ENCODE measurements around a stretch of chr7.

DNA sequence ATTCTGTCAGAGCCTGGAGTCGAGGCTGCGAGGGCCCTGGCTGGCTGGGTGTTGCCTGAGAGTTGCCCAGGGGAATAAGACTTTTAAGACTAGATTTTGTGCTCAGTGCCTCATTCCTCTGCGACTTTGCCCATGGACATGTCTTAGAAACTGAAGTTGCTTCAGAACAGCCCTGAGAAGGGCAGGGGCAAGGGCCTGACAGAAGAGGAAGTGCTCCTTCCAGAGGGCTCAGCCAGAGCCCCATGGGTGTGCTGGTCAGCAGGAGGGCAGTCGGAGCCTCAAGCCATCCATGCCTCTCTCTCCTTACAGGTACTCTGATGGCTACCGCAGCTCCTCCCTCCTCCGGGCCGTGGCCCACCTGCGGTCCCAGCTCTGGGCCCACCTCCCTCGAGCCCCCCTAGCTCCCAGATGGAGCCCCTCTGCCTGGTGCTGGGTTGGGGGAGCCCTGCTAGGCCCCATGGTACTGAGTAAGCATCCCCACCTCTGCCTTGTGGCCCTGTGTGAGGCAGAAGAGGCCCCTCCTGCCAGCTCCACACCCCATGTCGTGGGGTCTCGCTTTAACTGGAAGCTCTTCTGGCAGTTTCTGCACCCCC is 5.1 kb downstream of the ABCB8 start:
- PRO-cap, 2 experiments: no peak in any of the 2 experiments
- RAMPAGE, long total RNA, 4 experiments: no peak in any of the 4 experiments

DNA sequence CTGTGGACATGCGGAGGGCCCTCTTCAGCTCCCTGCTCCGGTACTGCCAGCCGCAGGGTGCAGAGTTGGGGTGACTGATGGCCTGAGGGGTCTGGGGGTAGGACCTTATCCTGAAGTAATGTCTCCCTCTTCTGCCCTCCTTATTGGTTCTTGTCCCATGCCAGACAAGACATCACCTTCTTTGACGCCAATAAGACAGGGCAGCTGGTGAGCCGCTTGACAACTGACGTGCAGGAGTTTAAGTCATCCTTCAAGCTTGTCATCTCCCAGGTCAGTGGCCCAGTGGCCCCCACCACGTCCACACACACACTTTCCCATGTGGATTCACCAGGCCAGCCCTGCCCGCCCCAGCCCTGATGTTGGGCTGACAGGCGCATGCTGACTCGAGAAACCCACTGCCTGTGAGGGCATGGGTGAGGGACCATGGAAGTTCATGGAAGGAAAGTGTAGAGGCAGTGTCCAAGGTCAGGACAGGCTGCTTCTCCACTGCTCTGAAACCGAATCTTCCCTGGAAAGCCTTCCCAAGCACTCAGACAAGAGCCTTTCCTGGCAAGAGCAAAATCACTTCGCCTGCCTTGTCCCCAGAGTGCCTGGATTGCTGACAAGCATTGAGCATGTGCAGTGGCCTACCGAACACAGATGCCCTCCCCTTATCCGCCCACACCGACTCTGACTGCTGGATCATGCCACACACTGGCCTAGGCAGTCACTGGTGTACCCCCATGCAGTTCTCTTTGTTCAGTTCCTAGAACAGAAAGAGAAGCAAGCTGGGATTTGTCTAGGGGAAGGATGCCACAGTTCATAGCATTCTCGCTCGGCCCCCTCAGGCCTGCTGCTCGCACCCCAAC is 6.5 kb downstream of the ABCB8 start:
- PRO-cap, 2 experiments: no peak in any of the 2 experiments
- RAMPAGE, long total RNA, 4 experiments: no peak in any of the 4 experiments

GRCh38 chr7:151036922-151037436 is 8.7 kb downstream of the ABCB8 start:
- PRO-cap, 2 experiments: no peak in any of the 2 experiments
- RAMPAGE, long total RNA, 4 experiments: no peak in any of the 4 experiments

DNA sequence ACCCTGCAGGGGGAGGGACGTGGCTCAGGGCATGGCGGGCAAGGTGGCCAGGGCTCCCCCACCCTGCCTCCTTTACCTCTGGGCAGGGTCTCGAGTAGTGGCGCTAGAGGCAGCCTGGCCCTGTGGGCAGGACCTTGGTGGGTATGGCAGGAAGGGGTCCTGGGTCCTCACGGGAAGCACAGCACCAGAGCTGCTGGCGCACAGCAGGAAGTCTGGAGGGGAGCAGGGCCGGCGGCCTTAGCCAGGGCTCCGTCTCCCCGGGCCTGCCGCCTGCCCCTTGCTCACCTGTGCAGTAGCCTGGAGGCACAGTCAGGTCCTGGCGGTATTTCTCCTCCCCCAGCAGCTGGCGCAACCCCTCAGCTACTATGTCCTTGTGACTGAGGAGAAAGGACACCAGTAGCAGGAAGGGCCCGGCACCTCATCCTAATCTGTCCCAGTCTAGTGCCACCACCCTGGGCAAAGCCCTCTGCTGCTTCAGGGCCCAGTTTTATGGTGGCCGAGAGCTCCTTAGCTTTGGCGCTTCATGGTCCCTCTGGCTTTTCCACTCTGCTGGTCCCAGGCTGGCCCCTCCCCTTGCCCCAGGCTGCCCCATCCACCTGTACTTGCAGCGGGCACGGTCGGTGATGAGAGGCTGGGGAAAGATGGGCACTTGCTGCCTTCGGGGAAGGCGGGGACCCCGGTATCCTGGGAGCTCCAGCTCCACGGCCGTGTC is 3.4 kb downstream of the FASTK start:
- PRO-cap, 2 experiments: no peak in any of the 2 experiments
- RAMPAGE, long total RNA, 4 experiments: no peak in any of the 4 experiments

DNA sequence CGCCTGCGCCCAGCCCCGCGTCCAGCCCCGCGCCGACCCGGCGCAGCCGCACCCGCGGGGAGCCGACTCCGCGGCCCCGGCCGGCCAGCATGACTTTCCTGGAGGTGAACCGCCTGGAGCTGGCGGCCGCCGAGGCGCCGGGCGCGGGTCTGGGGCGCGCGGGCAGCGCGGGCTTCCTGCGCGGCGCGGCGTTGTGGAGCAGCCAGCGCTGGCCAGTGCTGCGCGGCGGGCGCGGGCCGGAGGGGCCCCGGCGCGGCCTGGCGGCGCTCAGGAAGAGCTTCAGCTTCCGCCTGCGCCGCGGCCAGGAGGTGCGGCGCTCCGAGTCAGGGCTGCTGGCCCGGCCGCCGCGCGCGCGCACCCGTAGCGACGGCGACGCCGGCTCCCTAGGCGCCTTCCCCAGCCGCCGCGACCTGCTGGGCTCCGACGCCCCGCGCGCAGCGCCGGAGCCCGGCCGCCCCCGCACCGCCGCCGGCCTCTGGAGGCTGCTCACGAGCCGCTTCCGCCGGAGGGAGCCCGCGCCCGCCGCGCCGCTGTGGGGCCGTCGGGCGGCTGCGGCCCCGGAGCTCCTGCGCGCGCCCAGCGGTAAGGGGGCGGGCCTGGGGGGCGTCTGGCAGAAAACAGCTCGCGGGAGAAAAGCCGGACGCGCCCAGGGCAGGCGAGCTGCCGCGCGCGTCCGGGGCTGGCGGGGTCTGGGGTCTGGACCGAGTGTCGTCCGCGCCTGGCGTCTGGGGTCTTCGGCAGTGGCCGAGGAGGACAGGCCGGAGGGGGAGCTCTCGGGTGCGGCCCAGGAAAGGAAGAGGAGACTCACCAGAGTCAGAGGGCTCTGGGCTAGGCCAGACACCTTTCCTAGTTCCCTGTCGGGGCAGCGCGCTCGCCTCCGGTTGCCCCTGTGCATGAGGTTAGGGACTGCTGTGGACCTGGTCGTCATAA is 29.1 kb downstream of the AGAP3 start:
- PRO-cap, 2 experiments: no peak in any of the 2 experiments
- RAMPAGE, long total RNA, 4 experiments: no peak in any of the 4 experiments

GRCh38 chr7:151137531-151138764 is 29.5 kb downstream of the GBX1 start:
- PRO-cap, 2 experiments: no peak in any of the 2 experiments
- RAMPAGE, long total RNA, 4 experiments: no peak in any of the 4 experiments

GRCh38 chr7:151235863-151237187 is 4.0 kb downstream of the CHPF2 start:
- PRO-cap, 2 experiments: no peak in any of the 2 experiments
- RAMPAGE, long total RNA, 4 experiments: no peak in any of the 4 experiments

GRCh38 chr7:151237495-151238519 is 5.5 kb downstream of the CHPF2 start:
- PRO-cap, 2 experiments: no peak in any of the 2 experiments
- RAMPAGE, long total RNA, 4 experiments: no peak in any of the 4 experiments

- PRO-cap, 2 experiments: no peak in any of the 2 experiments
- RAMPAGE, long total RNA, 4 experiments: no peak in any of the 4 experiments
Measured at GRCh38 chr7:151247940-151248493, 477 bp downstream of the SMARCD3 start.

DNA sequence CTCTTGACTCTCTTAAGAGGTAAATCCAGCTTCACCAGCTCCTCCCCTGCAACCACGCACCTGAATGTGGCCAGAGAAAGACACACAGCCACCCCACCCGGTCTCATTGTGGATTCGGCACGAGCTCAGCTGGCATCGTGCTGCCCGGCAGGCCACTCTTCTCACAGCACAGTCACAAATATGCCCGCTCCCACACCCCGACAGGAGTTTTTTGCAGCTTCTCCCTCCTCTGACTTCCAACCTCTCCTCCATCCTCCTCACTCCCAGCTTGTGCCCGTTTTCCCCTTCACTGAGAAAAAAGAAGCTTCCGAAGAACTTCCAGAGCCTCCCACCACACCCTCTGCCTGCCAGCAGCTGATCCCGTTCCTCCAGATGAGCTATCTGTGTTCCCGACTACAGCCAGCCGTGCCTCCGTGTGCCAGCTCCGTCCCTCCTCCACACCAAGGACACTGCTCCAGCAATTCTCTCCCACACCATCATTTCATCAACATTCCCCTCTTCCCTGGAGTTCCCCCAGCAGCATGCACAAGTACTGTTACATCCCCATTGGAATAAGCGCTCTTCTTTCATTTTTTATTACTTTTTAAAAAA is 8.1 kb upstream of the SMARCD3 start:
- PRO-cap, 2 experiments: no peak in any of the 2 experiments
- RAMPAGE, long total RNA, 4 experiments: no peak in any of the 4 experiments

GRCh38 chr7:151352544-151353061 is 11.0 kb downstream of the NUB1 start:
- PRO-cap, 2 experiments: no peak in any of the 2 experiments
- RAMPAGE, long total RNA, 4 experiments: start-site peak on the plus strand in 1 of 4 experiments, at chr7:151352360-151352871 at its widest, 17 reads per replicate

DNA sequence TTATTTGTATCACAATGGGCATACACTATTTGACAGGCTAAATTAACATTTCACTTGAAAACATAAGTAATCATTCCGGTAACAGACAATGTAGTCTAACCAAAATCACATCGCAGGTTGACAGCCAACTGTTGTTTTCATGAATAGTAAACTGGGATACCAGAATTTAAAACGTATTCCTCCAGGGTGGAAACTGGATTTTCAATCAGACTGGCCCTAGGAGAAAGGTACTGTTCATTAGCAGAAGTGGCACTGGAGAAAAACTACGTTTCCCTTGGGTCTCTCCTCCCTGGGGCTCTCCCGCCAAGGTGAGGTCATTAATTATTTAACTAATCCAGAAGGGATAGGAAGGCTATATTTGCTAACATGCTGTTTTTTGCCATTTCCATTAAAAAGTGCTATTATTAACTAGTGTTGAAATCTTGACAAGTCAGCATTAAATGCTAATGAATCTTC is 25.2 kb downstream of the RHEB start:
- PRO-cap, 2 experiments: no peak in any of the 2 experiments
- RAMPAGE, long total RNA, 4 experiments: no peak in any of the 4 experiments

GRCh38 chr7:151595899-151596332 is 76.2 kb upstream of the RHEB start:
- PRO-cap, 2 experiments: no peak in any of the 2 experiments
- RAMPAGE, long total RNA, 4 experiments: no peak in any of the 4 experiments

GRCh38 chr7:151632801-151633559 is 113.3 kb upstream of the RHEB start:
- PRO-cap, 2 experiments: peak in 1 of 2 experiments; most common plus-strand start chr7:151633096 (in 1); most common minus-strand start chr7:151633111 (in 1)
- RAMPAGE, long total RNA, 4 experiments: start-site peak on the minus strand in 3 of 4 experiments, at chr7:151633013-151633174 at its widest, 7 to 26 reads per replicate

GRCh38 chr7:151680599-151681409 is 161.1 kb upstream of the RHEB start:
- PRO-cap, 2 experiments: no peak in any of the 2 experiments
- RAMPAGE, long total RNA, 4 experiments: no peak in any of the 4 experiments

DNA sequence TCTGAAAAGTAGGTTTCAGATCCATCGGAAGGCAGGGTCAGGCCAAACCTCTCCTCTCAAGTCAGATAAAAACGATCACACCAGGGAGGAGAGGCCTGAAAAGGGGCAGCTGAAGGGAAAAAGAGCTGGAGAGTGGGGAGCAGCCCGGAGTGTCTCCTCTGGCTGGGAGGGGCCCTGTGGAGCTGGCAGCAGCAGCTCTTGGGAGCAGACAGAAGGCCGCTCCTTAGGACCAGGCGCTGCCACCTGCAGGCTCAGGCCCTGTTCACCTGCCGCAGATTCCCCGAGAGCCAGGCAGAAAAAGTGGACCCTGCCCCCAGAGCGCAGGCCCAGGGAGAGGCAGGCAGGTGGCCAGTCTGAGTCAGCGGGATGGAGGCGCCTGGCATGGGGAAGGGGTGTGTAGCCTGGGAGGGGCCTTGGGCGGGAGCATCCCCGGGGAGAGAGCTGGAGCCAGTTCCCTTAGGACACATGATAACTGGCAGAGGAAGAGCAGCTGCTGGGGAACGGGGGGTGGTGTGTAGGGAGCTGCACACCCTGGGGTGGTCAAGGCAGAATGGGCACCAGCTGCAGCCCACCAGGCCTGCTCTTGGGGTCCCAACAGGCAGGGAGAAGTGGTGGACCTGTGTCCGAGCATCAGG is 177.1 kb upstream of the RHEB start:
- PRO-cap, 2 experiments: no peak in any of the 2 experiments
- RAMPAGE, long total RNA, 4 experiments: no peak in any of the 4 experiments

DNA sequence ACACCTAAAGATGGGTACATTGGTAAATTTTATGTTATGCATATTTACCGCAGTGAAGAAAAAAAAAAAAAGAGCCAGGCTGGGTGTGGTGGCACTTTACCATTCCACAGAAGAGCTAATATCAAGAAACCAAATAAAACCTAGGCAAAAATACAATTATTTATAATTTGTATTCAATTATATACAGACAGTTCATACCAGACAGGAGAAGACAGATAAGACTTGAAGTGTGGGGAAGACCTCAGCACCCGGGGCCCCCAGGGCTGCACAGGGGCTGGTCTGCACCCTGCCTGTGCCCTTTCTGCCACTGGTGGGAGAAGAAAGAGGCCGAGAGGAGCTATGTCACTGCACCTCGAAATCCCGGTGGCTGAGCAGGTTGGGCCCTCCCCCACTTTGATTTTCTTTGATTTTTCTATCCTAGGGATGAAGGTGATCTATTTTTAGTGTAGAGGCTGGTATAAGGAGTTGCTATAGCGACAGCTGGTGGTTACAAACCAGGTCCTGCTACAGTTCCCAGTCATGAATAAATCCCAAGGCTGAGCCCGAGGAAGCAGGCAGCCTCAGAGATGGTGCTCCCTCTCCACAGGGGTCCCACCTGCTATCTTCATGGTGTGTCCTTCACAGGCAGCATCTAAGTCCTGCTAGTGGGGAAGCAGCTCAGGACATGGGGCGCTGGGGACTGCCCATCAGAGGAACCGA is 151.3 kb downstream of the PRKAG2 start:
- PRO-cap, 2 experiments: no peak in any of the 2 experiments
- RAMPAGE, long total RNA, 4 experiments: no peak in any of the 4 experiments

DNA sequence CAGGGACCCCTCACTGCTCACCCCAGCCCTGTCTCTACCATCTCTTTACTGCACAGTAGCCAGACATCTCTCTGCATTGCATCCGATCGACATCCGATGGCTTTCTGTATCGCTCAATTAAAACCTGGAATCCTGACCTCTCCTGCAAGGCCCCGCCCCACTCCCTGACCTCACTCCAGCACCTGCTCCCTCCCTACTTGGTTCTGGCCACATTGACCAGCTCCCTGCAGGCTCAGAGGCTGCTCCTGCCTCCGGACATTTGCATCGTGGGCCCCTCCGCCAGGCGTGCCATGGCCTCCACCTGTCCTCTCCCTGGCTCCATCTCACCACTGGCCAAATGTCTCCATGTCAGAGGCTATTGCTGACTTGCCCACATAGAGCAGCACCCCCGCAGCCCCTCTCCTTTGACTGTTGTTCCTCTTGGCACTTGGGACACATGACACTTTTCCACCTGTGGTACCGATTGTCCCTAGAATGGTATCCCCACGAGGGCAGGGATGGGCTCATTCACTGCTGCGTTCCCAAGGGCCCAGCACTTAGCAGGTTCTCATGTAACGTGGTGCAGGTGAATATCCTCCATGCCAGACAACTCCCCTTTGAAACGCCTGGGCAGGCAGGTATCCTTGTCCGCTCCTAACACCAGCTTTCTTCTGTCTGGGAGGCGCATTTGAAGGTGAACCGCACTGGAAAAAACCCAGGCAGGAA is 117.8 kb downstream of the PRKAG2 start:
- PRO-cap, 2 experiments: no peak in any of the 2 experiments
- RAMPAGE, long total RNA, 4 experiments: start-site peak on the minus strand in 1 of 4 experiments, centred at position 390 of the sequence, 16 reads per replicate

- PRO-cap, 2 experiments: no peak in any of the 2 experiments
- RAMPAGE, long total RNA, 4 experiments: no peak in any of the 4 experiments
Measured at GRCh38 chr7:151790824-151791489, 86.0 kb downstream of the PRKAG2 start.

DNA sequence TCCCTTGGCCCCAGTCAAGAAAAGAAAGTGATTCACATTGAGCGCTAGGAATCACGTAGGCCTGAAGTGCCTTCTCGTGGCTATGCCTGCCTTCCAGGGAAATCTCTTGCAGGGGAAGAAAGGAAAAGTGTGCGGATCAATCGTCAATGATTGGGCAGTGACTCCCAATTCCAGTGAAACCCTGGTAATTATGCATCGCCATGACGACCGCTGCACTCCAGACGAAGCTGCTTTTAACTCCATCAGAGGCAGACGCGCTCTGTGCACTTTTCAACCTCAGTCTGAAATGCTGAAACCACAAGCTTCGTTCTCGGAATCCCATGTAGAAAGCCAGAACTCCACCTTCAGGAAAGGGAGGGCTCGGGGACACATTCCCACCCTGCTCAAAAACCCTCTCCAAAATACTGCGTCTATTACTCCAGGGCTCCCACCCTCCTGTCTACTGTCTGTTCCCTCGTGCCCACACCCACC is 24.1 kb upstream of the PRKAG2 start:
- PRO-cap, 2 experiments: no peak in any of the 2 experiments
- RAMPAGE, long total RNA, 4 experiments: no peak in any of the 4 experiments

Measured in upper lobe of left lung (tissue), 5 donors.